T47D (cell line): ENCODE results near the gene GOLGA6A.

DNA sequence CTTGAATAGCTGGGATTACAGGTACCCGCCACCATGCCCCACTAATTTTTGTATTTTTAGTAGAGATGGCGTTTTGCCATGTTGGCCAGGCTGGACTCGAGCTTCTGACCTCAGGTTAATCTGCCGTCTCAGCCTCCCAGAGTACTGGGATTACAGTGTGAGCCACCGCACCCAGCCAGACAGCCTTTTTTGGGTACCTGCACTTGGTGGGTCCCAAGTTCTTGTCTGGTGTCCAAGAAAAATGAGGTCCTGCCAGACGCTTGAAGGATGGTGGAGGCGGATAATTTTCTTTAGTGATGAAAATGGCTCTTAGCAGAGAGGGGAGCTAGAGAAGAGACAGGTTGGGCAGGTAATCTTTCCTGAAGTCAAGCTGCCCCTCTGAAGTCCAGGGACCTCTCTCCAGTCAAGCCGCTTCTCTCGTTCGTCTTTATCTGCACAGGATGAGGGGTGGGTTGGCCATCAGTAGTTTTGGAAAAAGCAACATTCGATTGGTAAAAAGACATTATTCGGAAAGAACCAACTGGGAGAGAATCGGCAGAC, 30.1 kb downstream of the ARIH1 start:
- RRBS, result no CpG with 5 or more reads among the region's 13 CpGs

- RRBS, result no CpG with 5 or more reads among the region's 7 CpGs
These were observed 48.2 kb downstream of the ARIH1 start for GRCh38 chr15:72522176-72522922.

GRCh38 chr15:72564566-72564983, 89.9 kb upstream of the GOLGA6B start:
- RRBS, result no CpG with 5 or more reads among the region's 3 CpGs

- RRBS, result no CpG with 5 or more reads among the region's 4 CpGs
These were observed 72.7 kb upstream of the GOLGA6B start for GRCh38 chr15:72581718-72582292.

- RRBS, result no CpG with 5 or more reads among the region's 2 CpGs
These were observed 69.2 kb upstream of the GOLGA6B start for GRCh38 chr15:72585236-72585770.

GRCh38 chr15:72782843-72783409, 632 bp downstream of the ADPGK start:
- RRBS, result 2% methylated on average over 15 of the region's 30 CpGs

GRCh38 chr15:72994702-72995432, 57.4 kb upstream of the NEO1 start:
- RRBS, result no CpG with 5 or more reads among the region's 10 CpGs

DNA sequence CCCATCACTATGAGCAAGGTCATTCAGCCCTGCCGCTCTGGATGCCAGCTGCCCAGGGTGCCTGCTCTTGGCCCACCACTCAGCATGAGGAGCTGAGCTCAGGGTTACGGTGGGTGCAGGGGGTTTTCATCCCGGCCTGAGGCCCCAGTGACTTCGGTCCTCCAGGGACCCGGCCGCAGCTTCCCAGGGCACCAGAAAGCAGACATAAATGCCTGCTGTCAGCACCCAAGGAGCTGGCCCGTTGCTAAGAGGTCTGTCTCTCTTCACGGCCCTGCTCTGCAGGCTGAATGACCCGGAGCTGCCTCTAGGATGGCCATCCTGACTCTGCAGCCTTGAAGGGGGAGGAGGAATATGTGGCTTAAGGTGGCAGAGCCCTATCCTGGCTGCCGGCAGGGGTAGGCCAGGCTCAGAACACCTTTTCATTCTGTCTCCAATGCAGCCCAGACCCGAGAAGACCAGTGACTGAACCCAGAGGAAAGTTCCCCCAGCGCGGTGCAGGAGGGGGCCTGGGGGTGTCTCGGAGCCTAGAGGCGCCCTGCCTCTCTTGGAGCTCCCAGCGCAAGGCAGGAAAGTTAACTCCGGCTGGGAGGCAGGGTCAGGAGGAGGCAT, 1.8 kb downstream of the HCN4 start:
- RRBS, result 12% methylated on average over 4 of the region's 17 CpGs

DNA sequence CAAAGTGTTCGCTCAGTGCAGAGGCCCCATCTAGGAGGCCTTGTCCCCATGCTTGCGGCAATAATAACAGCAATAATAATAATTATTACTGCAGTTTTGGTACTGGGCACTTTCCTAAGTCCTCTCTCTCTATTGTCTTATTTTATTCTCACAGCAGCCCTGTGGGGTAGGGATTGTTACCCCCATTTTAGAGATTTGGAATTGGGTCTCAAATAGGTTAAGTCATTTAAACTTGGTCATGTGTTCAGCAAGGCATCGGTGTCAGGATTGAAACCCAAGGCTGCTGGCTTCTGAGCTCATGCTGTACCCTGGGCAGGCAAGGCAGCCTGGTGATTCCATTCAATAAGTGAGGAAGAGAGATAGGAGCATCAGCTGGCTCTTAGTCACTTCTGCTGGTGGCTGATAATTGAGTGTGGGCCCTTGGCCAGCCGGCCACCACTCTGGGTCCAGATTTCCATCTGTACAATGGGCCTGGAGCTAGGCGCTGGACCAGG, 4.1 kb downstream of the CD276 start:
- RRBS, result no CpG with 5 or more reads among the region's 5 CpGs

DNA sequence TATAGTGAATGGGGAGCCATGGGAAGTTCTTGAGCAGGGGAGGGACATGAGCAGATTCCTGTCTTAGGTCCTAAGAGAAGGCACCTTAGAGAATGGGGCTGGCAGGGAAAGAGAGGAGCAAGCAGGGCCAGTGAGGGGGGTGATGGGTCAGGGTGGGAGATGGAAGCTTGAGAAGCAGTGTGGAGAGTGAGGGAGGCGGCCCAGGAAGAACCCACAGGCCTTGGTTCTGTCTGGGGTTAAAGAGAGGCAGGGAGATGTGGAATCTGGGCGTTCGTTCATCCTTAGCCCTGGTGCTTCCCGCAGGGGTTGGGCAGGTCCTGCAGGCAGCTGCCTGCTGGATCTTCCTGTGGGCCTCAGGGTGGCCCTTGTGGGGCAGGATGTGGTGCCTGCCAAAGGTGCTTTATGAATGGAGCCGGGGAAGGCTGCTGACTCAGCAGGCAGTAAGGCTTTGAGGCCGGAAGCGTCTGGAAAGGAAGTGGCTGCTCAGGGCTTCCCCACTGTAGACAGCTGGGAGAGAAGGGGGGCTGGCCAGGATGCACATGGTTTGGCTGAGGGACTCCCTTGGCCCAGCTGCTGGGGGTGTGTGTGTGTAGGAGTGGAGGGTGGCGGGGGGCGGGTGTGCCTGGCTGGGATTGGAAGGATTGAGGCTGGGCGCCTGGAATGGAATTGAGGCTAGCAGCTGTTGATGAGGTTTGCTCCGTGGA, 12.7 kb downstream of the CD276 start:
- RRBS, result no CpG with 5 or more reads among the region's 11 CpGs

GRCh38 chr15:73885309-73885665, 11.9 kb downstream of the TBC1D21 start:
- RRBS, result no CpG with 5 or more reads among the region's 3 CpGs

- RRBS, result no CpG with 5 or more reads among the region's 13 CpGs
These were observed 41.9 kb downstream of the GOLGA6A start for GRCh38 chr15:74040311-74041076.

DNA sequence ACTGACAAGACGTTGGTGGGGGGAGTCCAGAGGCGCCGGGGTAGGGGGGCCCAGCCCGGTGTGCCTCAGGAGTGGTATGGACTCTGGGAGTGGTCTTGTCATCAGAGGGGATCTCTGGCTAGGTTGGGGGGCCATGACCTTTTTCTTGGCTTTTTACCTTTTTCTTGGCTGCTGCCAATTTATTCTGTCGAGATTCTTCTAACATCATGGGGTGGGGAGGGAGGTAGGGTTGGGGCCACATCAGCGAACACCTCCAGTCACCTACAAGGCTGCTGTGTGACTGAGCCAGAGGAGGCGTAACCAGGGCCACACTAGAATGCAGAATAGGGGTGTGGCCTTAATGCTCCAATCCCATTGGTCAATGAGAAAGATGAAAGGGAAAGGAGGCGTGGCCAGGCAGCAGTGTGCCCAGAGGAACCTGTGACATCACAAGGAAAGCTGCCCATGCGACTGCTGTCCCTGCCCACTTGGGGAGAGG, at the start of gene GOLGA6A:
GOLGA6A (minus strand) TSS at position 282 of the 478 bp plus-strand sequence.
- RRBS, result no CpG with 5 or more reads among the region's 9 CpGs

GRCh38 chr15:74170356-74170925, 3.1 kb upstream of the ISLR start:
- RRBS, result no CpG with 5 or more reads among the region's 8 CpGs

DNA sequence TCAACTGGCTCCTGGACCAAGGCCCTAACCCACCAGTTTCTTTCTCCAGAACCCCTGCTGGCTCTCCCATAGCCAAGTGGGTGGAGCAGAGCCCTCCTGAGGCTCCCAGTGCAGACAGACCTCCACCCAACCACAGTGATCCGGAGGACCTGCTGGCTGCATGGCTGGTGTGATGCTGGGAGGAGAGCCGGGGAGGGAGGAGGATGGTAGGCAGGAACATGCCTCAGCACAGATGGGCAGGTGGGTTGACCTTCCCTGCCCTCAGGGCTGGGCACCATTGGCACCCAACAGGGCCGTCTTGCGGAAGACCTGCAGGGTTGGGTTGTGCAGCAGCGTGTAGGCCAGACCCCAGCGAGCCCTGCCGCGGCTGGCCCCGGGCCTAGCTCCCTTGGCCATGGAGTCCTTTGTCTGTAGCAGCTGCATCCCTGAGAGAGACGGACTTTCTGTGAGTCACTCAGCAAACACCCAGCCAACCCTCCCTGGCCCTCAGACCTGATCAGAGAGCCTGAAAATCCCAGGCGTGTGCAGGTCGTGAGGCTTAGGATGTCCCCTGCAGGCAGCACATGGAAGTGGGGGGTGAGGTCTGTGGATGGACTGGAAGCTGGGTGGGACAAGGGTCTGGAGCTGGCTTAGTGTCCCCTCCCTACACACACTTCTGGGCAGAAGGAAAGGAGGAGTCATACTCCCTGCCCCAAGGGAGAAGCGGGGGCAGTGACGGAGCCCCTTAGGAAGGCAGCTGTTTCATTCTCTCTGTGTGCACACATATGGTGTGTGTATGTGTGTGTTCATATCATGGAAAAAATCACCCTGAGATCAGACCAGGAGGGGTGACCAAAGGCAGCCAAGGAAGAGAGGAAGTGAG, 6.5 kb downstream of the ISLR start:
- RRBS, result 78% methylated on average over 2 of the region's 14 CpGs

- RRBS, result no CpG with 5 or more reads among the region's 6 CpGs
These were observed 4.0 kb downstream of the CCDC33 start for GRCh38 chr15:74239988-74240706.

- RRBS, result no CpG with 5 or more reads among the region's 7 CpGs
These were observed 18.2 kb upstream of the CYP11A1 start for GRCh38 chr15:74385667-74386091.

DNA sequence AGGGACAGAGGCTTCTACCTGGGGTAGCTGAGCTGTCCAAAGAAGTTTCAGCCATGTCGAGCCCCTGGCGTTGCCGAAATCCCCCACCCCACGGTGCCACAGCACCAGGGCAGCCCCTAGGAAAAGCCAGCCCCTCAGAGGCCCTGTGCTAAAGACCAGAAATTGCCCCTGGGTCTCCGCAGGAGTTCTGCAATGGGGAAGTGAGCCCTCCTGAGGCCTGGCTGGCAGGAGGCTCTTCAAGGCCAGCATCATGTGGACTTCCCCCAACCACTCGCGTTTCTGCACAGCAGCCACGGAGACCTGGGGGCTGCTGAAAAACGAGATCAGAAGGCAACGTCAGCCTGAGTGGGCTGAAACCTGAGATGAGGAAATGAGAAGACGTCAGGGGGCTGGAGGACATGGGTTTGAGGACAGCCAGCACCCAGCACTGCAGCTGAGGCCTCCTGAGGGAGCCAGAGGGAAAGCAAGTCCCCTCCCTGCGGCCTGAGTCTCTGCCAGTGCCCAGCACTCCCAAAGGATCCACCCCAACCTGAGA, 29.0 kb upstream of the CYP11A1 start:
- RRBS, result no CpG with 5 or more reads among the region's 12 CpGs

DNA sequence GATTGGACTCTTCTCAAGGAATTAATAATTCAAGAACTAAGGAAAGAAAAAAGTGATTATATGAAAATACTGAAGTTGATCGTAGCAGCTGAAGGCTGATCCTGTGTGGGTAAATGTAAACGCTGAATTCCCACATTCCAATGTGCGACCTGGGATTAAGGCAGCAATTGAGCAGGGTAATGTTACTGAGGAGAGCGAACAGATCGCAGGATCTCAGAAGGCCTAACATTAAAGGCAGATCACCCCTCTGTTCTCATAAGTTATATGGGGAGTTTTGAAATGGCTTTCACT, 908 bp upstream of the UBL7 start:
- RRBS, result no CpG with 5 or more reads among the region's 5 CpGs

DNA sequence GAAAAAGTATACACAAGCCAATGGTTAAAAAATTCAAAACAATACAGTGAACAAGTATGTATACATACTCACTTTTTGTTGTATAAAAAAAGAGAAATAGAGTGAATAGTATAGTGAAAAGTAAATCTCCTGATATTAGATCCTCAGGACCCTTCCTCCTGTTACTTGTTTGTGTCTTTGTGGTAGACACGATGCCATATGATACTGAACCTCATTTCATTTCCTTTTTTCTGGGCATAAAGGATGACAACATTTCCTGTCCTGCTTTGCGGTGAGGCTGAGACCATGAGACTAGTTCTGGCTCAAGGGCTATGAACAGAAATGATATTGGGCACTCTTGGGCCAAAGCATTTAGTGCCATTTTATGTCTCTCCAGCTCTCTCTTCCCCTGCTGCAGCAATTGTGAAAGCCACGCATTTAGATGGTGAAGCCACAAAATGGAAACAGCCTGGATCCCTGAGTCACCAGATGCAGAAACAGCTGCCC, 29.0 kb upstream of the ARID3B start:
- RRBS, result no CpG with 5 or more reads among the region's 3 CpGs